SEM (cell line): ENCODE results near the genes FYCO1, CCR1, CCR3, TDGF1 and MYL3.

DNA sequence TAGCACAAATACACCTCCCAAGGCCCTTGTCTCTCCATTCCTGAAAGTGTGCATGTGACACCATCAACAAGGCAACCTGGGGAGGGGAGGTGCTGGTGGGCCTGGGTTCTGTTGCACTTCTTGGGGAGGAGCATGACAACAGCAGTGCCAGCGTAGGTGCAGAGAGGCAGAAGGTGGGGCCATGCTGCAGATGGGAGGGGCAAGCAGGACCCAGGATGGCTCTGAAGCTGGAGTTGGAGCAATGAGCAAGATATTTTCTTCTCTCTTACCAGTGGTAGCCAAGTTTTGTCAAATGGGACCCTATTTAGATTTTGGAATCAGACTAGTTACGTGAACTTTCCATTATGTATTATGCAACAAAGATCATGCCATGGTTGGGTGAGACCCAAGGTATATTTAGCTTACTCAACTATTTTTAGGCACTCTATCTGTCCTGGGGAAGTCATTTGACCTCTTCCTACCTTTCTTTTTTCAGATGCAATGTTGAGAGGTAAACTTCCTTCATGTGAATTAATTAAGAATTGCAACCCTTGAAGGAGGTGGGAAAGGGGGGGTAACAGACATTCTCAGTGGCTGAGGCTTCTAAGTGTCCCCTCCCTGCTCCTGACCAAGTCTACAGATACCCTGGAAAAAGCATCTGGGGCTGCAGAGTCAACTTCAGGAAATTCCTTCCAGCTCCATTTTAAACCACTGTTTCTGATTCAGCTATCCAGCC is 3.3 kb downstream of the FYCO1 start:
- PRO-cap = no peak

- PRO-cap = bidirectional peak, plus-strand start at chr3:45995653, minus-strand start at chr3:45995564; bidirectional peak, plus-strand start at chr3:45996025, minus-strand start at chr3:45995761
Observed at GRCh38 chr3:45995442-45996252, at the start of gene FYCO1. FYCO1 (minus strand) TSS chr3:45995824.

GRCh38 chr3:46090053-46090735 is 62.9 kb upstream of the XCR1 start:
- PRO-cap = no peak

DNA sequence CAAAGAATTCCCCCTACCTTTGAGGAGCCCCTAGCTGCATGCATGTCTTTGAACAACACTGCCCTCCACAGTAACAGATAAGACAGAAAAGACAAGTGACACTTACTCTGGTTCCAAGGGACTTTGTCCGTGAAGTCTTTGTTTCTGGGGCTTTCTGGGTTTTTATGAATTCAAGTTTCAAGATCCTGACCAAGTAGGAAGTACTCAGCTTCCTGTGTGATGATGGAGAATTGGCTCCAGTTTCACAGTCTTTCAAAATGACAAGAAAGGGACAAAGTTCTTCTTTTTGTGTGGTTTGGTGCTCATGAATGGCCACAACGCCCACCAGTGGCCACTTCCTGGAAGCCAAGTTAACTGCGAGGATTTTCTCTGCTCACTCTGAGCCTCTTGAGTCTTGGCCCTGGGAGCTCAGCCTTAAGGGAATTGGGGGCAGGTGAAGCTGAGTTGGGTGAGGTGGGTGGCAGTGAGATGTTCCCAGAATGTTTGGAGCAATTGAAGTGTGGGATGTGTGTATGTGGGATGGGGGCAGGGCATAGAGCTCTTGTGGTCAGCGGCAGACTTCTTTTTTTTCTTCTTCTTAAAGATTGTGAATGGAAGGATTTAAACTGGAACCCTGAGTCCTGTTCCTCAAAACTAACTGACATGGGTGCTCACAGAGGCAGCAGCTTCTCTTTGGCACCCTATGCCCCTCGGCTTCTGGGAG is at the start of gene CCR1:
CCR1 (minus strand) TSS at position 138 of the 703 bp plus-strand sequence.
- PRO-cap = no peak

- PRO-cap = no peak
Observed at GRCh38 chr3:46242168-46242677, at the start of gene CCR3. CCR3 (plus strand) TSS chr3:46242460.

GRCh38 chr3:46406199-46406920 is 699 bp upstream of the CCRL2 start:
- PRO-cap = no peak

DNA sequence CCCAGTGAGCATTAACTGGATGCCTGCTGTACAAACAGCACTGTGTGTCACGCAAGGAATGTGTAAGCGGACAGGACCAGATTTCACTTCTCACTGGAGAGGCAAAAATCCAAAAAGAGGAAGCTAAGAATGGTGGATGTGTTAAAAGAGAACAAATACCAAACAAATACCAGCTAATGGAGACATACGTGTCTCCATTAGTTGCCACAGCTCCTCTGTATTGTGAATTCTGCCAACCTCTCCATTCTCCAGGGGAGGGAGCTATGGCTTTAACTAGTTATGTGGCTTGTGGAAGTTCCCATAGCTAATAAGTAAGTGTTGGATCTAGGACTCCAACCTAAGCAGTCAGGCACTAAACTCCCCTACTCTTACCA is 2.6 kb downstream of the LTF start:
- PRO-cap = no peak

DNA sequence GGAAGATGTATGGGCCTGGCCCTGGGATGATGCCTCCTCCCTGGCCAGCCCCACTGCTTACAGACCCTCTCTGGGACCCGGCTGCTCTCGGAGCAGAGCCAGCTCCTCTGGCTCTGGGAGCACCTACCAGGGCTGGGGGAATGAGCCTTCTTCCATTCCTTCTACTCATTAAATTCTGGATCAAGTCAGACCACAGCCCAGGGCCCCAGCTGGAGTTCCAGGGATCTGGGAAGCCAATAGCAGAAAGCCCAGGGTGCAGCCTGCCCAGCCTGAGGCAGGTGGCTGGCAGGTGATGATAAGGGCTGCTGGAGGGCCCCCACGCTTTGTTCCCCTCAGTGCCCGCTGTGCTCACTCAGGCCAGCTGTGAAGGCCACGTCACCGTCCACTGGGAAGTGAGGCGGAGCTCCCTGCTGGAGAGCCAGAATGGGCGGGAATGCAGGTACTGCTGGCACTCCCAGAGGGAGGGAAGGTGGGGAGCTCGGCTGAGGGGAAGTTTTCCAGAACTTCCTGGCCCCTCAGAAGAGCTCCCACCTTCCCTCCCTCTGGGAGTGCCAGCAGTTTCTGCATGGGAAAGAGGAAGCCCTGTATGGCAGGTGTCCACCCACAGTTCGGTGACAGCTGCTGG is 12.8 kb upstream of the RTP3 start:
- PRO-cap = no peak

- PRO-cap = no peak
Observed at GRCh38 chr3:46575368-46575947, 2.1 kb upstream of the TDGF1 start.

DNA sequence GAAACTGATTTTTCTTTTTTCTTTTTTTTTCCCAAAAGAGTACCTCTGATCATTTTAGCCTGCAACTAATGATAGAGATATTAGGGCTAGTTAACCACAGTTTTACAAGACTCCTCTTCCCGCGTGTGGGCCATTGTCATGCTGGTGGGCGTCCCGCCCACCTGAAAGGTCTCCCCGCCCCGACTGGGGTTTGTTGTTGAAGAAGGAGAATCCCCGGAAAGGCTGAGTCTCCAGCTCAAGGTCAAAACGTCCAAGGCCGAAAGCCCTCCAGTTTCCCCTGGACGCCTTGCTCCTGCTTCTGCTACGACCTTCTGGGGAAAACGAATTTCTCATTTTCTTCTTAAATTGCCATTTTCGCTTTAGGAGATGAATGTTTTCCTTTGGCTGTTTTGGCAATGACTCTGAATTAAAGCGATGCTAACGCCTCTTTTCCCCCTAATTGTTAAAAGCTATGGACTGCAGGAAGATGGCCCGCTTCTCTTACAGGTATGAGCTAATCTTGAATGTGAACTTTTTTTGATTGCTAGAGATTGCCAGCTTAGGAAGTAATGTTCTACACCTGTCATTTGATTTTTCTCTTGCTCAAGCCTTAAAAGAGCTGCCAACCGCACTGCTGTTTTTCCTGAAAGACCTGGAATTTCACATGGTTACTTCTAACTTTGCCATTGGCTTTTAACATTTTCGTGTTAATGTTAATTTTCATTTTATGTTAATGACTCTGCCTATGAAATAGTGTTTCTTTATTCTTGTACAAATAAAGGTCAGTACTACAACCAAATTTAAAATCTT is at the start of gene TDGF1:
TDGF1 (plus strand) TSS at position 270 of the 789 bp plus-strand sequence.
- PRO-cap = no peak

DNA sequence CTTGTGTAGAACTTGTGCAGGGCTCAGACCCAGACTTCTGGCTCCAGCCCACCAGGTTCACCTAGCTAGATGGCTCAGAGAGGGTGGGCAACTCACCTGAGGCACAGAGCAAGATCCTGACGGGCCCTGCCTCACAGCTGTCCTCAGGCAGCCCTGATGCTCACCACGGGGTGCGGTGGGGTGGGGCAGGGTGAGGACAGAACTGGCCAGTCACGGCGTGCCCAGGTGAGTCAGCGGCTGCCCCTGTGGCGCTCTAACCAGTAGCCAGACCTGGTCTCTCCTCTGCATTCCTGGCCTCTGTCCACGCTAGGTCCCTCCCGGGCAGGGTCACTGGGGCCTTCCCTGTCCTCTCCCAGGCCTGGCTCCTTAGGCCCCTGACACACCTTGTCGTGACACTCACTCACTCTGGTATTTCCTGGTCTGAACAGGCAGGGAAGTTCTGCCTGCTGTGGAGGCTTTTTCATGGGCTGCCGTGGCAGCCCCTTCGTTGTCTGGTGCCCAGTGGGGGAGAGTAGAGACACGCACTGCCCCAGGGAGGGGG is 894 bp downstream of the ALS2CL start:
- PRO-cap = no peak

DNA sequence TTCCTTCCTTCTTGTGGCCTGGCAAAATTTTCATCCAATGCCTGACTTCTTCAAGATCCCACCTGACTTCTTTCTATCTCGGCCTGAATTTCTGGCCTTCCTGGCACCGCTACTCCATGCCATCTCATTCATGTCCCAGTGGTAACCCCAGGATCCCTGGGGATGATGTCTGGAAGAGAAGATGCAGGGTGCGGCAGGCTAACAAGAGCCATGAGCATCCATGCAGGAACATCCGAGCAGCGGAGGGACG is 11.0 kb downstream of the MYL3 start:
- PRO-cap = no peak

DNA sequence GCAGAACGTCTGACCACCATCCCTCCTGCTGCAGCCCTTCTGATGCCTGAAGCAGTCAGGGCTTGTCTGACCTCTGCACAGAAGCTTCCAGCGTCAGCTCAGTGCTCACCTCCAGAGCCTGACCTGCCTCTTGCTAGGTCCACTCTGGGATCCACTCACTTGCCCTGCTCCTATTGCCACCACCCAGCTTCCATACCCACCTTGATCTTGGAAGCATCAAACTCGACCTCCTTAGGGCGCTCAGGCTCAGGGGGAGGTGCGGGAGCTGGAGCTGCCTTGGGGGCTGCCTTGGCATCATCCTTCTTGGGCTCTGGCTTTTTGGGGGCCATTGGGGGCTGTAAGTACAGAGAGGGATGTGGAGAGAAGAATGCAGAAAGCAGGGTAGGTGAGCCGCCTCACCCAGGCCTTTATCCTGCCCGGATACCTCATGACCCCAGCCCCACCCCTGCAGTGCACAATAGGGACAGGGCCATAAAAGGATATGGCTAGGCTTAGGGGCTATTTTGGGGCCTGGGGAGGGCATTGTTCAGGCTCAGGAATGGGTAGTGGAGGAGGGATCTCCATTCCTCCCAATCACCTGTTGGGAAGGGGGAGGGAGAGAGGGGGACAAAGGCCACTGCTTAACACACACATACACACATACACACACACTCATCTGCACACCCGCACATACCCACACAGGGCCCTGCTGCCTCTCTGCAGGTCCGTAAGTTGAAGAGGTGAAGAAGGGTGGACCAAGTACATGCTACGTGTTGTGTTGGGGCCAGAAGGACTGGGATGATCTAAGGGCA is at the start of gene MYL3:
MYL3 (minus strand) TSS at position 383 of the 791 bp plus-strand sequence.
- PRO-cap = no peak

GRCh38 chr3:46864979-46865663 is 1.9 kb upstream of the MYL3 start:
- PRO-cap = no peak

GRCh38 chr3:46938815-46939283 is 37.7 kb downstream of the CCDC12 start:
- PRO-cap = no peak

DNA sequence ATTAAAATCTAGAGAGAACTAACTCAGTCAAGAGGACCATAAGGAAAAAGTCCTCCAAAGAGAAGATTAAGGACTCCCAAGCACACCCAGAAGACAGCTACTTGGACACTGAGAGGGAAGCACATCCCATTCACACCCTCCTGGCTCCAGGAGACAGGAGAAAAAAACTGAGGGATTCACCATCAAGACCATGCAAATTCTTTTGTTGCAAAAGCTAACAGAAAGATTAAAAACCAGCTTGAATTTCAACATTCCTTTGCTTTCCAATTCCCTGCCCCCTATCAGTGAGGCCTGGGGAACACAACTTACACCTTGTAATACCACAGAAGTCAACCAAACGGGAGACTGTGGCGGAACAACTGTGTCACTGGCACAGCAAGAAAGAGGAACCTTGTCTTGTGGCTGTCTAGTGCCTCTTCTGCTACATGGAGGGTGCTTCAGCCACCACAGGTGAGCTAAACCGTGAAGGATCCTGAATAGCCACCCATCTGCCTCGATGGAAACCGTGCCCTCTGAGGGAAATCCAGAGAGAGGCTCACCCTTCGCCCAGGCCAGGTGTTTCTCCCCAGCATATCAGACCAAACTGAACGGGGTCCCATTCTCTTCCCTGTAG is 11.5 kb downstream of the CCDC12 start:
- PRO-cap = no peak

GRCh38 chr3:46968333-46969184 is 8.0 kb downstream of the CCDC12 start:
- PRO-cap = no peak

DNA sequence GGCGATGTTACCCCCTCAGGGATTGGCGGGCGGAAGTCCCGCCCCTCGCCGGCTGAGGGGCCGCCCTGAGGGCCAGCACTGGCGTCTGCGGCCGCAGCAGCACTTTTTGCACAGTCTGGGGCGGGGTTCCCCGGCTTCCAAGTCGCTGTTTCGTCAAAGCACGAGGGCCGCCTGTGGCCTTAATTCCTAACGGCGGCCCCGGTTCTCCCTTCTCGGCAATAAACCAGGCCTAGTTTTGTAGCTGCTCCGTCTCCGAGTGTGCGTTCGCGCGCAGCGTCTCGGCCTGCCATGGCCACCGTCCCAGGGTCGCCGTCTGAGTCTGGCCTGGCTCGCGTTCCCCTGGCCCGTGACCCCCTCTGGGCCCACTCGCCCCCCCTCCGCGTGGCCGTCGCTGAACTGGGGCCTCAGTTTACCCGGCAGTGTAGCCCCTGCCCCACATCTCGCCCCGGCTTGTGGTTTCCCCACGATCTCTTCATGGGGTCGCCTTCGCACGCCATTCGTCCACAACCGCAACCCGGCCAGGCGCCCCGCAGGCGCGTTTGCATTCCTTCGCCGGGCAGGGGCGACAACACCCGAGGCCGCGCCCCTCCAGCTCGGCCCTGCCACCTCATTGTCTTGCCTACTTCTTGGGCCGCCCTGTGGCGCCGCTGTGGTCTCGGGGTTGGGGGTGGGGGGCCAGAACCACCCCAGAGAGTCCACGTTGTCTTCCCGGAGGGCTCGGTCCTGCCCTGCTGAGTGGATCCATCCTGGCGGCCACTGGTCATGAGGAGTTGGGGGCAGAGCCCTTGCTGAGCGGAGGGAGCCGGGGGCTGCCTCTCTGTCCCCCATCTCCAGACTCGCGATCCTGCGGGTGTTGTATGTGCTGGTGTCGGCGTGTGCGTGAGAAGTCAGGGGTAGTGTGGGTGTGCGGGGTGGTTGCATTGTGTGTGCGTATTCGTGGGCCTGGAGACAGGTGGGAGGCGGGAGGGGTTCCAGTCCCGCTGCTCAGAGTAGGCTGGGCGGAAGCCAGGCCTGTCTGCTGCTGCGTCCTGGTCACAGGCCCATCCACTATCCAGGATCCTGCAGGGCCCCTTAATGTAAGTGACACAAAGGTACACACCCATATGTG is 30.4 kb downstream of the NBEAL2 start:
- PRO-cap = unidirectional peak, plus-strand start at position 111 of the sequence

GRCh38 chr3:47022851-47023196 is 43.4 kb downstream of the NBEAL2 start:
- PRO-cap = no peak

DNA sequence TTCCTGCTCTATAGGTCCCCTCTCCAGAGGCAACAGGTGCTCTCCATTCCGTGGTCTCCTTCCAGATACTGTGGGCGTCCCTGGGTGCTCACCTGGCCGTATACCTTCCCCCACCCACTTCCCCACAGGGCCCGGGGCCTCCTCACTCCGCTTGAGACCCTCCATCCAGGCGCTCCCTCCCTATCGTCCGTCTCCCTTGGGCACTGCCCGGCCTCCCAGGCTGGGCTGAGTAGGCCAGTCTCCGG is 664 bp upstream of the PTPN23 start:
- PRO-cap = no peak